Measurements from ENCODE around the gene COP1.

GRCh38 chr1:173733623-173734424 lies 19.0 kb downstream of the KLHL20 start:
- RRBS, 2 experiments: no CpG with 5 or more reads among the region's 15 CpGs

DNA sequence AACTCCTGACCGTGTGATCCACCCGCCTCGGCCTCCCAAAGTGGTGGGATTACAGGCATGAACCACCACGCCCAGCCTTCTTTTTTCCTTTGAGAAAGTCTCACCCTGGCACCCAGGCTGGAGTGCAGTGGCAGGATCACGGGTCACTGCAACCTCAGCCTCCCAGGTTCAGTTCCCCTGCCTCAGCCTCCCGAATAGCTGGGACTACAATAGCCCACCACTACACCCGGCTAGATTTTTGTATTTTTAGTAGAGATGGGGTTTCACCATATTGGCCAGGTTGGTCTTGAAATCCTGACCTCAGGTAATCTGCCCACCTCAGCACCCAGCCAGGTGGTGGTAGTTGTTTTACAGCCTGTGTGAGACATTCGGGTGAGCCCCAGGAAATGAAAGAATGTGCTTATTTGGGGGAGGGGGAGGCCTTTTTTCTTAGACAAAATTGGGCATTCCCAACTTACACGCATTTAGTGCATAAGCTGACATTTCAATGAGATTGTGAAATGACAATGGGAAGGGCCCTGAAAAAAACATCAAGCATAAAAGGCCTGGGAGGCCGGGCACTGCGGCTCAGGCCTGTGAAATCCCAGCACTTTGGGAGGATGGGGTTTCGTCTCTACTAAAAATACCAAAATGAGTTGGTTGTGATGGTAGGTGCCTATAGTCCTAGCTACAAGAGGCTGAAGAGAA lies 5.6 kb upstream of the ZBTB37 start:
- RRBS, 2 experiments: no CpG with 5 or more reads among the region's 12 CpGs

GRCh38 chr1:174020911-174021431 lies 1.2 kb downstream of the RC3H1 start:
- RRBS, 2 experiments: no CpG with 5 or more reads among the region's 14 CpGs

DNA sequence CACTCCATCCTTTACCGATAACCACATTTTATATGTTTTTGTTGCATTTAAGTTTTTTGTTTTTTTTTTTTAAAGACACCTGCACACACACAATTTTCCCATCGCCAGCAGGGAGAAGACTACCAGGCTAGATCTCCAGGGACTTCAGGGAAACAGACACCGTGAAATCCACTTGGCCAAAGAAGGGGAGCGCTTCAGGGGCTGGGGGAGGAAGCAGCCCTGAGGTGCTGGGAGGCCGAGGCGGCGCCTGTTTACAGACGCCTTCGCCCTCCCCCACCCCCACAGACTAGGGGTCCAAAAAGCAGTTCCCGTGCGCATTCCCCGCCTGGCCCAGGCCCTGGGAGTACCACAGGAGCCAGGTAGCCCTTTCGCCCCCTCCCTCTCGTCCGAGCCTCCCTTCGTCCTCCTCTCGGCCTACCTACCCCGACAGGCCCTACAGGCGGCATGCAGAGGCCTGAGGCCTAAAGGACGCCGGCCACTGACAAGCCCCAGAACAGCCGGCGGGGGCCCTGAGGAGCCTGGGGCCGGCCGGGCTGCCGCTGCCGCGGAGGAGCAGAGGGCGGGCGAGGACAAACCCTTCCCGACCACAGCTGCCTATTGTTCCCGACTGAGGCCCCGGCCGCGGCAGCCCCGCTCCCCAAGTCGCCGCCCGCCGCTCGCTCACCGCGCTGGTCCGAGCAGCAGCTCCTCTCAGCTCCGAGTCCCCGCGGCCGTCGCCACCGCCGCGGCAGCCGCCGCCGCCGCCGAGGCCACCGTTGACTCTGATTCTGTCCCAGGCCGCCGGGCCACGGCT lies 529 bp downstream of the RC3H1 start:
- RRBS, 2 experiments: under 1 to 2% methylated on average over 9 of the region's 61 CpGs

DNA sequence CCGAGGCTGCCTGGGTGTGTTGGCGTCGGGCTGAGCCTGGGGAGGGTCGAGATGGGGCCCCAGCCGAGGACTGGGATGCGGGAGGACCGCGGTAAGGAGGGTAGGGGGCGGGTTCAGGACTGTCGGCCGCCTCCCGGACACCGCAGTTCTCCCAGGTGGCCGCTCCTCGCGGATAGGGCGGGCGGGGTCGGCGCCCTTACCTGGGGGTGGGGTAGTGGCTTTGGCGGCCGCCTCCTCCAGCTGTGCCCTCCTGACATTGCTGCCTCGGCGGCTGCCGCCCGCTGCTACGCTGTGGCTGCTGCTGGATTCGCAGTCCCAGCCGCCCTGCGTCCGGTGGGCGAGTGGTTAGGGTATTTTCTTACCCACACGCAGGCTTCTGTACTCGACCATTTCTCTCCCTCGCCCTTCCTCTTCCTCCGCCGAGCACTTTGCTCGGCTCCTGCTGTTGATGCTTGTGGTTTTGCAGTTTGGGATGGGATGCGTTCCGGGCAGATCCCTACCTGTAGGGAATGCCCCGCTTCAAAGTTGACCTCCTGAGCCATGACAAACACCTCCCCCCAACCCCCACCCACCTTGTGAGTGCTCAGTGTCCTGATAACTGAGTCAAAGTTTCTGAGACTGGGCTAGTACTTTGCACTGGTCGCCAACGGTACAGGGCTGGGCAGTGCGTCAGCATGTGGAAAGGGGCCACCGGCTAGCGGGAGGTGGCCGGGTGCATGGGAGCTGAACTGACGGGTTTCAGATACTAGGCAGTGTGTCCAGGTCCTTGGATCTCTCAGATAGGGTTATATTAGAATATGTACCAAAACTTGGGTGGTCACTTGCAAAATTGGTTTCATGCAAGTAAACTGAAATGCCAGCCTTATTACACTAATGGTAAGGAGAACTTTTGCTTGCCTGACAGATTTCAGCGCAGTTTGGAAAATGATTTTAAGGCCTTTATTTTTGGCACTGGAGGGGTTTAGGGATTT lies 682 bp downstream of the RABGAP1L start:
- RRBS, 2 experiments: no CpG with 5 or more reads among the region's 49 CpGs

DNA sequence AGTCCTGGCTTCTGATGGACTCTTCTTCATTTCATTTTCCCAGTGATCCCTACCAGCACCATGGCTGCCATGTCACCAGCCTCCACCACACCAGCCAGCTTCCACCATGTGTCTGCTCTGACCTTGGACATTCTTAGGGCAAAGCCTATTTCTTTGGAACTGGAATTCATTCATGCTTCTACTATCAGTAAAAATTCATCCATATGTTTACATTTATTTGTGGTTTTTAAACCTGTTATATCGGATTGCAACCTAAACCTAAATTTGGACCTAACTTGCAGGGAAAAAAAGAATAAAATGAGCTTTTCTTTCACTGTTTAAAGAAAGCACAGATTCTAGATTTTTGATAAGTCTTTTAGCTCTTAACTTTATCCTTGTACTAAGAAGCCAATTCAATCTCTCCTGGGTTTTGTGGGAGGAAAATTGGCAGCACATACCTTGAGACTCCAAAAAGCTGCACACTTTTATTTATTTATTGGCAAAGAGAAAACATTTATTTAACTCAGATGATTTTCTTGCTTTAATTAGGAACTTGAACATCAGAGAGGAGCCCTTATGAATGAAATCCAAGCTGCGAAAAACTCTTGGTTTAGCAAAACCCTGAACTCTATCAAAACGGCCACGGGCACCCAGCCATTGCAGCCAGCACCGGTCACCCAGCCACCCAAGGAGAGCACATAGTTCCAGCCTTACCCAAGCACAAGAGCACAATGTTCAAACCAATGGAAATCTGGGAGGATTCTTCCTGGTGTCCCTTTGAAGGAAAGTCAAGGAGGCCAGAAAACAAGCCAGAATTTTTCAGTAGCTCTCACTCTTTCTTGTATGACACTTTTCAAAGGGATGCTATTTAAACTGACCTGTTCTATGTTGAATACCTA lies 10.2 kb upstream of the CACYBP start:
- RRBS, 2 experiments: no CpG with 5 or more reads among the region's 5 CpGs

DNA sequence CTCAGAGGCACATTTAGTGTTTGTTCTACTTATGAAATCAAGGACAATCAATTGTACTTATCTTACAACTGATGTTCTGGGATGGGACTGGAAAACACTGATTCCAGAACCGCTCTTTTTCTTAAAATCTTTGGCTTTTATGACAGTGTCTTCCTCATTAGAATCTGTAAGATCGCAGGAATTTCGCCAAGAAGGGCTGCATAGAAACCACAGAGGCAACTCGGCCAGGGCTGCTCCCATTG lies 20.9 kb upstream of the MRPS14 start:
- RRBS, 2 experiments: no CpG with 5 or more reads among the region's 4 CpGs

DNA sequence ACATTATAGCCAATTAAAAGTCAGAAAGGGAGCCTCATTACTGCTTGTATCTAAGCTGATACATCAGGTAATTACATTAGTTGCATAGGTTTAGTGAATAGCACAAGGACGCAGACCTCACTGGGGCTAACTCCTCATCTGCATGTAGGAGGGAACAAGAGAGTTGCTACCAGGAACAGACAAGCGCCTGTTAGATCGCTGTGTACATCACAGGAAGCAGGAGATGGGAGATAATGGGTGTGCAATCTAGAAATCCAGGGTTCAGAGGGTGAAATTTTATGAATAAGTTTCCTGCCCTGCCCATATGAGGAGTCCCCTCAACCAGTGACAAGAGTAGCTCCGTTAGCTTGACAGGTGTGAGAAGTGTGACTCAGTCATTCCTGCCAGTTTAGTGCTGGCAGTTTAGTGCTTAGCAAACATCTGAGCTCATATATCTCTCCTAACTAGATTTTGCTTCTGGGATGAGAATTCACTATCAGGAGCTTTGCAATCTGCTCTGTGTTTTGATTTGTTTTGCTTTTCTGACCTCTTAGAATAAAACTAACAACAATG lies 96.8 kb upstream of the TNR start:
- RRBS, 2 experiments: no CpG with 5 or more reads among the region's 4 CpGs

GRCh38 chr1:176066158-176066624 lies 140.9 kb downstream of the COP1 start:
- RRBS, 2 experiments: no CpG with 5 or more reads among the region's 2 CpGs

- RRBS, 2 experiments: no CpG with 5 or more reads among the region's 2 CpGs
Observed at GRCh38 chr1:176068188-176068712, 138.8 kb downstream of the COP1 start.

DNA sequence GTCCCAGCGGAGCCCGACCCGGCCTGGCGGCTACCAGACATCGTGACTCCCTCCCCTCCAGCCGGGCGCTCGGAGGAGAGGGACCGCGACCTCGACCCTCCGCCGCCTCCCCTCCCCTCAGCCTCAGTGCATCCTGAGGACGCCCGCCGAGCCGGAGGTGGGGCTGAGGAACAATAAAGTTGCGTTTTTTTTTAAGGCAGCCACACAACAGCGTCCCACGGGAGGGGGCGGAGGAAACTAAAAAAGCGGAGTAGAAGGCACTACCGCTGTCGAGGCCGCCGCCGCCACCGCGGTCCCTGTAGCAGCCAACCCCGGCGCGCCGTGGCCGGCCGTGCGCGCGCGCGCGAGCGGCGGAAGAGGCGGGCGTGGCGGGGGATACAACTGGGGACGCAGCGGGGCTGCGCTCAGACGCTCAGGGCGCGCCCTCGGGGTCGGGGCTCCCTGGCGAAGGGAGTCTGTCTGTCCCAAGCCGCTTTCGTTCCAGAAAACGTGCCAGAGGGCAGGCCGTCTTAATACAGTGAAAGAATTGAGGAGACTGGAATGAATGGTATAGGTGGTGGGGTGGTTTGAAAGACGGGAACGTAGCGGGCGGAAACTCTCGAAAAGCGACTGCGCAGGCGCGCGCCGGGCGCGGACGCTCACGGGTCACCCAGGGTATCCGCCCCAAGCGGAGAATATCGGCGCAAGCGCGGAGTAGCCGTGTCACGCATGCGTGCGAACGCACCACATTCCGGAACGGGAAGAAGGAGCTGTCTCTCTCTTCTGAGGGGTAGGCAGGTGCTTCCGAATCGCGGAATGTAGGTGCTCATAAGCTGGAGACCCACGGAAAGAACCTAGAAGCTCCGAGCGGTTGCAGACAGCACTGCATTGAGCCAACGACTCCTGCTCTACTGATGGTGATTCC lies at the start of gene COP1:
Gene COP1 (minus strand): TSS at position 349 of the 904 bp plus-strand sequence.
- RRBS, 2 experiments: under 1% methylated on average over 22 of the region's 94 CpGs

- RRBS, 2 experiments: no CpG with 5 or more reads among the region's 3 CpGs
Observed at GRCh38 chr1:176505149-176505610, 42.2 kb downstream of the PAPPA2 start.

- RRBS, 2 experiments: no CpG with 5 or more reads among the region's 1 CpG
Observed at GRCh38 chr1:176692623-176693086, 229.7 kb downstream of the PAPPA2 start.

GRCh38 chr1:177351235-177351777 lies 180.5 kb downstream of the BRINP2 start:
- RRBS, 2 experiments: no CpG with 5 or more reads among the region's 6 CpGs

GRCh38 chr1:177968246-177968584 lies 1.6 kb downstream of the SEC16B start:
- RRBS, 2 experiments: no CpG with 5 or more reads among the region's 3 CpGs

DNA sequence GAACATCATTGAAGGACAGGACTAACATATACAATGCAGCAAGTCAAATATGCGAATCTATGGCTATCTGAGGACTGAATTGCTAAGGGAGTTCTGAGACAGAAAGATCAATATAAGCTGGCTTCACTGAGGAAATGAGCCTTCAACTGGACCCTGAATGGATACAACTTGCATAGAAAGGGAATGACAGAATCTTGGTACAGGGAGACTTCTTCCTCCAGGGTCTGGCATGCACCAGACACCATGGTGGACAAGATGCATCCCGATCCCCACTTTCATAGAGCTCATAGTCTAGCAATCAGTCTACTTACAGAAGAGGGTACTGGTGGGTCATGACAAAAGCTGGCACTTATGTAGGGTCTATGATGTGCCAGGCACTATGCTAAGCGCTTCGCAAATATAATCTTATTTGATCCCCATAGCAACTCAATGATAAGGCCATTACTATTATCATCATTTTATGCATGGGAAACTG lies 30.3 kb upstream of the SEC16B start:
- RRBS, 2 experiments: no CpG with 5 or more reads among the region's 4 CpGs

DNA sequence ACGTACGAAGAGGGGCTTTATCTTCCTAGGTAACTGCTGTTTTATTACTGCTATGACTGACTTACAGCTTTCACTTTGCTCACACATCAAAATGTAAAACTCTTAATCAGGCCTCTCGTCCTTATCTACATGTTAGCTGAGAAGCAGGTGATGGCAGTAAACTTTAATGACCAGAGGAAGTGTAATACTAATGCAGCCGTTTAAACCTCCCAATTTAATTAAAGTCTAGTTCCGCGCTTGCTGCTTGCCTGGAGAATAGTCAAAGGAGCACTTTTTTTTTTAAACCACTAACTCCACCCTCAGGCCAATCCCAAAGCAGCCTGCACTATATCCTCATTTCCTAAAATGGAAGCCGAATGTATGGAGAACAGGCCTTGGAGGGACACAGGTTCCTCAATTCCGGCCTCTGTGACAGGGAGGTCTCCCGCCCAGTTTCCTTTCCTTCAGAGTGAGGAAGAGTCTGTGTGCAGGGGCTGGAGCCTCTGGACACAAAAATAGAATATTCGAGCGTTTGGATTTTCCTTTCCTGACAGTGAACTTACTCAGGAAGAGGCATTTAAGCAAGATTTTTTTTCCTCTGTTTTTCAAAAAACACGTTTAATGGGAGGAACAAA lies 36.6 kb upstream of the RASAL2 start:
- RRBS, 2 experiments: no CpG with 5 or more reads among the region's 12 CpGs

DNA sequence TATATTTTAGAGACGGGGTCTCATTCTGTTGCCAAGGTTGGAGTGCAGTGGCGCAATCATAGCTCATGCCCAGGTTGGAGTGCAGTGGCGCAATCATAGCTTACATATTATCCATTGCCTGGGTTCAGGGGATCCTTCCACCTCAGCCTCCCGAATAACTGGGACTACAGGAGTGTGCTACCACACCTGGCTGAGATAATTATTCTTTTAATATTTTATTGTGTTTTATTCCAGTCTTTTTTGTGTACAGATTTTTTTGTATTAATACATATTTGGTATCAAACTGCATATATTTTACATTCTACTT lies 8.4 kb downstream of the RASAL2 start:
- RRBS, 2 experiments: no CpG with 5 or more reads among the region's 4 CpGs

- RRBS, 2 experiments: no CpG with 5 or more reads among the region's 1 CpG
Observed at GRCh38 chr1:178151729-178152237, 57.9 kb downstream of the RASAL2 start.

- RRBS, 2 experiments: no CpG with 5 or more reads among the region's 8 CpGs
Observed at GRCh38 chr1:178476448-178477312, 20.1 kb downstream of the CLEC20A start.